Transverse colon (tissue), 4 donors: ENCODE results near the genes RDM1 and AATF.

GRCh38 chr17:35930048-35931176 lies at the start of gene RDM1:
TSS of gene RDM1 (minus strand) at chr17:35930773.
- PRO-cap, result no peak
- RAMPAGE, long total RNA, 4 experiments, result no peak in any of the 4 experiments

GRCh38 chr17:35983425-35984139 lies 2.3 kb upstream of the CCL16 start:
- PRO-cap, result no peak
- RAMPAGE, long total RNA, 4 experiments, result no peak in any of the 4 experiments

GRCh38 chr17:36087889-36088683 lies 1.9 kb downstream of the CCL3 start:
- PRO-cap, result no peak
- RAMPAGE, long total RNA, 4 experiments, result no peak in any of the 4 experiments

DNA sequence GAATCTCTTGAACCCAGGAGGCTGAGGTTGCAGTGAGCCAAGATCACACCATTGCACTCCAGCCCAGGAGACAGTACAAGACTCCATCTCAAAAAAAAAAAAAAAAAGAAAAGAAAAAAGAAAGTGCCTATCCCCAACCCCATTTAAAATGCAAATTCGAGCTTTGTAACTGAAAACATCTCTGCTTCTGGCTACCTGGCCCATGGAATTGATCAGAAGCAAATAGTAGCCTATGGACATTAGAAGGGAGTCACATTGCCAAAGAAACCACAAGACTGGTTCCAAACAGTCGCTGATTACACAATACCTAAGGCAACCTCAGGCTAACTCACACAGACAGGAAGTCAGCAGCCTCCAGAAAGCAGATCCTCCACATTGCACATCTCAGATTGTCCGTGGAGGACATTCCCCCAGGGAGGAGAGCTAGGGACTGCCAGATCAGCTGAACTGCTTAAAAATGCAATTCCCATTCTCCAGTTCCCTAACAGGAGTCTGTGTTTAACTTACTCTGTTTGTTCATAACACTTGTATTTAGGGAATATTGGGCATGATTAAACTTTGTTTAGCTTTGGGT lies 4.3 kb downstream of the CCL3L3 start:
- PRO-cap, result no peak
- RAMPAGE, long total RNA, 4 experiments, result no peak in any of the 4 experiments

GRCh38 chr17:36527954-36528387 lies 6.7 kb downstream of the MYO19 start:
- PRO-cap, result no peak
- RAMPAGE, long total RNA, 4 experiments, result start-site peak on the minus strand in 1 of 4 experiments, at chr17:36528071-36528186 at its widest, 15 reads per replicate

GRCh38 chr17:36535315-36535987 lies 664 bp downstream of the PIGW start:
- PRO-cap, result bidirectional peak, plus-strand start at chr17:36535559, minus-strand start at chr17:36535455
- RAMPAGE, long total RNA, 4 experiments, result start-site peak on the plus strand in 2 of 4 experiments, at chr17:36535489-36535522 at its widest, 15 to 19 reads per replicate

- PRO-cap, result bidirectional peak, plus-strand start at chr17:36594274, minus-strand start at chr17:36594098
- RAMPAGE, long total RNA, 4 experiments, result start-site peak on the plus strand in 2 of 4 experiments, at chr17:36593970-36594155 at its widest, 15 to 41 reads per replicate
Measured at GRCh38 chr17:36593527-36594421, 2.1 kb downstream of the DHRS11 start.

- PRO-cap, result bidirectional peak, plus-strand start at chr17:36722443, minus-strand start at chr17:36722284
- RAMPAGE, long total RNA, 4 experiments, result no peak in any of the 4 experiments
Measured at GRCh38 chr17:36721987-36723194, 121.0 kb downstream of the MRM1 start.

- PRO-cap, result no peak
- RAMPAGE, long total RNA, 4 experiments, result no peak in any of the 4 experiments
Measured at GRCh38 chr17:36919878-36920361, 17.4 kb upstream of the LHX1 start.

- PRO-cap, result no peak
- RAMPAGE, long total RNA, 4 experiments, result no peak in any of the 4 experiments
Measured at GRCh38 chr17:36933614-36934771, 3.3 kb upstream of the LHX1 start.

DNA sequence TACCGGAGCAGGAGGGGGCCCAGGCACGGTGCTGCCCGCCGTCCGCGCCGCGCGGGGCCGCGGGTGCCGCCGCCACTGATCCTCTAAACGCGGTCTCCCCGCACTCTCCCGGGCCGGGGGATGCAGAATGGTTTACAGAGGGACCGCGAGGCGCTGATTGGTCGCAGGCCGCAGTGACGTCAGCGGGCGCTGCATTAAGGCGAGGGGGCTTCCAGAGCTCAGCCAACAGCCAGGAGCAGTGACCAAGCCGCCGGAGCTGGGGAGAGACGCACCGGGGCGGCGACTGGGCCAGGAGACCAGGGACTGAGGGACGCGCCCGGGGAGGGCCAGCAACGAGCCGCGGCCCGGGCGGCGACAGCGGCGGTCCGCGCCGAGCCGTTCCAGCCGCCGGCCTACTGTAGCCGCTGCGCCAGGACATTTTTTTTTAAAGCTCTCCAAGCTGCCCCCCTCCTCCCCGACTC lies 684 bp upstream of the LHX1 start:
- PRO-cap, result no peak
- RAMPAGE, long total RNA, 4 experiments, result no peak in any of the 4 experiments

DNA sequence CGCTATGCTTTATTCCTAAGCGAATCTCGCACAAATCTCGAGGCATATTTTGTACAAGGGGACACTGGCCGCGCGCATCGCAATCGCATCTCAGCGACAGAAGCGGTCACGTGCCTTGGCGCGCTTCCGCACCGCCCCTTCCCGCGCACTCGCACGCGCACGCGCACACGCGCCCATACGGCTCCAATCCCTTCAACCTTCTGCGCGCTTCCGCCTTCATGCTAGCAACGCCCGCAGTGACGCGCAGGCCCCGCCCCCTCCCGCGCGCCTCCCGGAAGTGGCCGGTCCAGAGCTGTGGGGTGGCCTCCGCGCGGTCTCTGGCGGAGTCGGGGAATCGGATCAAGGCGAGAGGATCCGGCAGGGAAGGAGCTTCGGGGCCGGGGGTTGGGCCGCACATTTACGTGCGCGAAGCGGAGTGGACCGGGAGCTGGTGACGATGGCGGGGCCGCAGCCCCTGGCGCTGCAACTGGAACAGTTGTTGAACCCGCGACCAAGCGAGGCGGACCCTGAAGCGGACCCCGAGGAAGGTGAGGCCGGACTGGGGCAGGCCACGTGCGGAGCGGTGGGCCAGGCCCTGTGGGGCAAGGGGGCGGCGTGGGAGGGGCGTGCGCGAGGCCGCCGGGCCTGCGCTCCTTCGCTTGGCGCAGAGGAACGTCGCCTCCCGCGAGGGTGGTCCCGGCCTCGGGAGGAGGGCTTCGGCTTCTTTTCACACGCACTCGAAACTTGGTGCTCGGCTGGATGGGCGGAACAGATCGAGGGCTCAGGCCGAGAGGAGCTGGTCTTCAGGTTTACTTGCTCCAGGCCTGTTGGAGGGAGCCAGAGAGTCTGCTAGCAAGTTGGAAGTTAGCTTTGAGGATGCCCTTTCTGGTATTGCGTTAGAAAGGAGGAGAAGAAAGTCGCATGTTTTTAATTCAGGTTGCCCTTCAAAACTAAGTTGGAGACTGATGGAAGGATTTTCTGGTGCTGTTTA lies at the start of gene AATF:
AATF (plus strand) TSS at position 265 of the 970 bp plus-strand sequence.
- PRO-cap, result bidirectional peak, plus-strand start at position 284 of the sequence, minus-strand start at position 92 of the sequence
- RAMPAGE, long total RNA, 4 experiments, result start-site peak on the plus strand in 4 of 4 experiments, centred at positions 281 to 394 of the sequence, 188 to 1,391 reads per replicate

DNA sequence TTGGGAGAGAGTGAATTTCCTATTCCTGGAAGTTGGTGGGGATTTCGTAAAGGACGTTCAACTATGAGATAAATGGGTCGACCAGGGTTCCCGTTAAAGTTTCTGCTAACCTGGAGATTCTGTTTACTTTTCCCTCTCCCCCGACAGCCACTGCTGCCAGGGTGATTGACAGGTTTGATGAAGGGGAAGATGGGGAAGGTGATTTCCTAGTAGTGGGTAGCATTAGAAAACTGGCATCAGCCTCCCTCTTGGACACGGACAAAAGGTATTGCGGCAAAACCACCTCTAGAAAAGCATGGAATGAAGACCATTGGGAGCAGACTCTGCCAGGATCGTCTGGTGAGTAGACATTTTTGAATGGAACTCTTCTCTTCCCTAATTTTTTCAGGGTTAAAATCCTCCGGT lies 1.3 kb downstream of the AATF start:
- PRO-cap, result no peak
- RAMPAGE, long total RNA, 4 experiments, result start-site peak on the plus strand in 1 of 4 experiments, centred at position 284 of the sequence, 80 reads per replicate

GRCh38 chr17:37273262-37274164 lies 102.3 kb upstream of the C17orf78 start:
- PRO-cap, result no peak
- RAMPAGE, long total RNA, 4 experiments, result no peak in any of the 4 experiments

DNA sequence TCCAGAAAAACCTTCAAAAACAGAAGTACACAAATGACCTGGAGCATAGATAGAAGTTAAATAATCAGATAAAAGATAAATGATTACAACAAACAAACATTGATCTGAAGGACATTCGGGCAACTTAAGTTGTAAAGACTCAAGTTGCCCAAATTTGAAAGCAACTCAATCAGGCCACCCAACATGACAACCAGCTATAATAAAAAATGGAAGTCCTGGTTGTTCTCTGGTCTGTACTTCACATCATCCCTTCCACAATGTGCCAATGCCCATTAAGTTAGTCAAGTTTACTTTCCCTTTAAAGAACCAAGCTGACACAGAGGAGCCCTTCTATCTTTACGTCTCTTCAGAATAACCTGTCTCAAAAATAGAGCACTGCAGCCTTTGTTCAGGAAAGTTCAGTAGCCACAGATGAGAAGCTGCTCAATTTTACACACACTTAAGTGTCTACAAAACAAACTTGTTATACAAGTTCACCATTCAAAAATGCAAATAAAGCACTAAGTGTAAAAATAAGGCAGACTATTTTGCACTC lies 75.1 kb upstream of the C17orf78 start:
- PRO-cap, result no peak
- RAMPAGE, long total RNA, 4 experiments, result no peak in any of the 4 experiments

- PRO-cap, result no peak
- RAMPAGE, long total RNA, 4 experiments, result no peak in any of the 4 experiments
Measured at GRCh38 chr17:37356780-37357233, 19.0 kb upstream of the C17orf78 start.

- PRO-cap, result unidirectional peak, minus-strand start at chr17:37490385
- RAMPAGE, long total RNA, 4 experiments, result no peak in any of the 4 experiments
Measured at GRCh38 chr17:37489983-37490823, 512 bp downstream of the DUSP14 start.

- PRO-cap, result no peak
- RAMPAGE, long total RNA, 4 experiments, result no peak in any of the 4 experiments
Measured at GRCh38 chr17:37587495-37588162, 21.6 kb downstream of the SYNRG start.

- PRO-cap, result no peak
- RAMPAGE, long total RNA, 4 experiments, result no peak in any of the 4 experiments
Measured at GRCh38 chr17:37608038-37608319, 1.2 kb downstream of the SYNRG start.

DNA sequence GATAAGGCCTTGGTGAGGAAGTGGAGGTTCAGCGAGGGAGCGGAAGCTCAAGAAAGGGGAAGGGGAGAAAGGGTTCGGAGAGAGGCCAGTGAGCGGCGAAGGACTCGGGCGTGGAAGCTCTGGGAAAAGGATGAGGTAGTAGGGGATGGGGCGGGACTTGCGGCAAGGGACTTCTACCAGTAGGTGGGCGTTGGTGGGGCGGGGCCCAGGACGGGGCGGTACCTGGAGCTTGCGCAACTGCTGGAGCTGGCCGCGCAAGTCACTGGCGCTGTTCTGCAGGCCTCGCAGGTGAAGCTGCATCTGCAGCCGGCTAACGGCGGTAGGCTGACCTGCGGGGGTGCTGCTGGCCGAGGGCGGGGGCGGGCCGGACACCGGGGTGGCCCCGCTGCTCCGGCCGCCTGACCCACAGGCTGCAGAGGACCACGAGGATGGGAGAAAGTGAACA lies 46.4 kb downstream of the SRCIN1 start:
- PRO-cap, result bidirectional peak, plus-strand start at position 313 of the sequence, minus-strand start at position 132 of the sequence
- RAMPAGE, long total RNA, 4 experiments, result no peak in any of the 4 experiments